Vein endothelial cell (primary cell): ENCODE measurements around the genes PGGHG, IFITM5, DRD4 and PNPLA2.

- CAGE, long polyA plus RNA = no peak
Measured at GRCh38 chr11:282393-283346, 4.5 kb downstream of the NLRP6 start.

GRCh38 chr11:288885-289318, at the start of gene PGGHG:
Gene PGGHG, plus strand, starts transcription at chr11:289126.
- CAGE, long polyA plus RNA = no peak

- CAGE, long polyA plus RNA = no peak
Measured at GRCh38 chr11:299195-299741, at the start of gene IFITM5. Gene IFITM5, minus strand, starts transcription at chr11:299526.

DNA sequence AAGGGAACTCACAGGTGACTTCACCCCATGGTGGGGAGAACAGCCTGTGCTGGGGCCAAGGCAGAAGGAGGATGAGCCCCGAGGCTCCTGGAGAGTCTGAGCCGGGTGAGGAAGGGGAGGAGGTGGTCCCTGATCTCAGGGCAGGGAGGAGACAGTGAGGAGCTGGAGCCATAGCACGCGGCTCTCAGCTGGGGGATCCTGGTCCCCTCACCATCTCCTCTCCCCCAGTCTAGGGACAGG, 1.1 kb downstream of the IFITM2 start:
- CAGE, long polyA plus RNA = no peak

- CAGE, long polyA plus RNA = no peak
Measured at GRCh38 chr11:404280-404917, 10.4 kb downstream of the PKP3 start.

GRCh38 chr11:405384-406245, 9.2 kb downstream of the SIGIRR start:
- CAGE, long polyA plus RNA = no peak

DNA sequence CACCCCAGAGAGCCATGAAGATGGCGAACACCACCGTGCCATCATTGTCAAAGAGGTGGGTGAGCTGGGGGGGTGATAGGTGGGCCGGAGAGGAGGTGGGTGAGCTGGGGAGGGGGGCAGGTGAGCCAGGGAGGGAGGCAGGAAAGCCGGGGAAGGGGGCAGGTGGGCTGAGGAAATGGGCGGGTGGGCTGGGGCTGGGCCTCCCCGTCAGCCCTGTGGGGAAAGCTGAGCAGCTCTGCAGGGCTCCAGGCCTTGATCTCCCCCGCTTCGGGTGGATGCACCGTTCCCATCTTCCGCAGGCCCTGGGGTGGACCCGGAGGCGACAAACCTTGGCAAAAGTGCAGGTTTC, 12.1 kb downstream of the ANO9 start:
- CAGE, long polyA plus RNA = no peak

DNA sequence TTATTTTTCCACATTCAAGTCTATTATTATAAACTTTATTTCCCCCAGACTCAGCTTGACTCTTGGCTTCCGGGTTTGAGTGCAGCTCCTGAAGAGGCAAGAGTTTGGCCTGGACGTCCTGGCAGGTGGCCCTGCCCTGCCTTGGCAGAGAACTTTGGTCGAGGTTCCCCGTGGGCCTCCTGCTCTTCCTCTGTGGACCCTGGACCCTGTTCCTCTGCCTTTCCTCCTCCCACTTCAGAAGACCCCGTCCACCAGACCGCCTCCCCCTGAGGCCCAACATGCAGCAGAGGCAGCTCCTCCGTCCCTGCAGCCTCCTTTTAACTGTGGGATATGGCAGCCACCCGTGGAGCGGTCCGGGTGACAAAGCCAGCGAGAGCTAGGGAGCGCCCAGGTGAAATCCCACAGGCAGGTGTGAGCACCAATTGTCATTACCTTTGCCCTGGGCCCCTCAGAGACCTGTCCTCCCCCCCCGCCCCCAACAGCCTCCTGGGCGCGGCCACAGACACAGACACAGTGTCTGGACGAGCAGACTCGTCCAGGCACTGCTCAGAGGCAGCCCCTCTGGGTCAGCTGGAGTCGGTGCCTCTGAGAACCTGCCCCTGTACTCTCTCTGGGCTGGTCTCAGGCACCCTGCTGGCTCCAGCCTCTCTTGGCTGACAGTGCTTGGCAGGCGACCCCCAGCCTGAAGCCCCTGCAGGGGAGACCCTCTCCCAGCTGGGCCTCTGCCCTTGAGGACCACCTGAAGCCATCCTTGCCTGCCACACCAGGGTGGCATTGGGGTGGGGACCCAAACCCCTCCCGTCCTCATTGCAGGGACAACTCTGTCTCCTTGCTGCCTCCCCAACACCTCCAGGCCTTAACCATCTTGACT, 4.1 kb upstream of the ANO9 start:
- CAGE, long polyA plus RNA = no peak

DNA sequence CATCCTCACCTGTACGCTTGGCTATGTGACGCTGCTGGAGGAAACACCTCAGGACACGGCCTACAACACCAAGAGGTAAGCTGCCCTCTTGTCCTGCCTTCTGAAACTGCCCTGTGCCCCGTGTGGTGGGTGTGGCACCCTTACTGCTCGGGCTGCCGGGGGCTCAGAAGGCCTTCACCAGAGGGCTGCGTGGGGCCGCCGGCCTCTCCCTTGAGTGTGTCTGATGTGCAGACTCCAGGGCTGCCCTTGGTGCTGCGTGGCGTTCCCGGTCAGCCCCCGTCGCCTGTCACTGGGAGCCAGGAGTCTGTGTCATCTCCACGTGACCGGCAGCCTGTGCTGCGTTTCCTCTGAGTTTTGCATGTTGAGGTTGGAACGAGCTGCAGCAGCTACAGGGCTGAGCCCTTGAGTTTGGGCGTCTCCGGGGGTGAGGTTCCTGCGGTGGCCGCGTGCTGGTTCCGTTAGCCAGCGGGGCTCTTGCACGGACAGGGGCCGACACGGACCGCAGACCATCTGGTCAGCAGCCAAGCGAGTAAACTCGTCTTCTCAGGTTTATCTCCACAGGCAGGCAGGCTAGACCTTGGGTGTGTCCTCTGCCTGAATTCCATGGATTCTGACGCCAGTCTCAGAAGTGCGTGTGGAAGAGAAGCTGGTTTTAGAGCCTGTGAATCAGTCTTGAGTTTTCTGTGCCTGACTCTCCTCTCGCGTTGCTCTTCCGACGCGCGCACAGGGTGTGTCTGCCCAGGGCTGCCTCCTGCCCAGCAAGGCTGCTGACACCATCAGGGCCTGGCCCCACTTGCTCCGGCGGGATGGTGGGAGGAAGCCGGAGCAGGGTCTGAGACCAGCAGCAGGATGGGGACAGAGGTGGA, 10.4 kb downstream of the PTDSS2 start:
- CAGE, long polyA plus RNA = no peak

DNA sequence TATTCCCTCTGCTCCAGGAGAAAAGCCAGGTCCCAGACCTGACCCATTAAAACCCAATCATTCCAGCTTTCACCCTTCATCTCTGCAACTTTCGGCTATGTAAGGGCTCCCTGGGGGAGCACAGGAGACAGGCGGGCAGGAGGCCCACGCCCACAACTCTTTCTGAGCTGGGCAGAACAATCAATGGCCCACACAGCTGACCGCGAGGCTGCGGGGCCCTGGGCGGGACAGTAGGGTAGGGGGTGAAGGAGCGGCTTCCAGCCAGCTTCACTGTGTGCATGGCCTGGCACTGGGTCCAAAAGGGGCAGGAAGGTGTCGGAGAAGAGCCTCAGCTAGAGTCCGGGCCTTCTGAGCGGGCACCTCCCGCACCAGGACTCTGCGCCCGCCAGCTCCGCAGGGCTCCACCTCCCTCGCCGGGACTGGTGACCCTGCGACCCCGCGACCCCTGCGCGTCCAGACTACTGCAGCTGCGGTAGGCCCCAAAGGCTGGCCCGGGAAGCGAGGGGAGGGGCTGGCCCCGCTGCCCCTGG, 430 bp downstream of the LMNTD2 start:
- CAGE, long polyA plus RNA = no peak

GRCh38 chr11:636623-637408, at the start of gene DRD4:
Gene DRD4, plus strand, starts transcription at chr11:637269.
- CAGE, long polyA plus RNA = no peak

GRCh38 chr11:688062-688850, 6.8 kb downstream of the DEAF1 start:
- CAGE, long polyA plus RNA = no peak

DNA sequence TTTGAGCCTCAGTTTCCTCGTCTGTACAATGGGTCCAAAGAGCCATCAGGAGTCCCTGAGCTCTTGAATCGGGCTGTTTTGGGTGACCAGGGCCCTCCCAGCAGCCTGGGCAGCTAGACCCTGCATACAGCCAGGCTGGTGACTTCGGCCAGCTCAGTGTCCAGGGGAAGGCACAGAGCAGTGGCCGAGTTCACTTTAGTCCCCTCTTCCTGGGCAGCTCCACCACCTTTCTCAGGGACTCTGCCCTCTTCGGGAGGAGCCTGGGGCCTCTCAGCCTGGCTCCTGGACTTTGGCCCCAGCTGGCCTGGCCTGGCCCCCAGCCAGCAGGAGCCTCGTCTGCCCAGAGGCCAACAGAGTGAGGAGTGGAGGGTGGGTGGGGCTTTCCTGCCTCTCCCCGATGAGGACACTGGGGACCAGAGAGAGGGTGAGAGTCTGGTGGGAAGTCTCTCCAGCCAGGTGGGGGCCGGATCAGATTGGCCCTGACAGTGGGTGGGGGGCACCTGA, 6.7 kb downstream of the EPS8L2 start:
- CAGE, long polyA plus RNA = no peak

DNA sequence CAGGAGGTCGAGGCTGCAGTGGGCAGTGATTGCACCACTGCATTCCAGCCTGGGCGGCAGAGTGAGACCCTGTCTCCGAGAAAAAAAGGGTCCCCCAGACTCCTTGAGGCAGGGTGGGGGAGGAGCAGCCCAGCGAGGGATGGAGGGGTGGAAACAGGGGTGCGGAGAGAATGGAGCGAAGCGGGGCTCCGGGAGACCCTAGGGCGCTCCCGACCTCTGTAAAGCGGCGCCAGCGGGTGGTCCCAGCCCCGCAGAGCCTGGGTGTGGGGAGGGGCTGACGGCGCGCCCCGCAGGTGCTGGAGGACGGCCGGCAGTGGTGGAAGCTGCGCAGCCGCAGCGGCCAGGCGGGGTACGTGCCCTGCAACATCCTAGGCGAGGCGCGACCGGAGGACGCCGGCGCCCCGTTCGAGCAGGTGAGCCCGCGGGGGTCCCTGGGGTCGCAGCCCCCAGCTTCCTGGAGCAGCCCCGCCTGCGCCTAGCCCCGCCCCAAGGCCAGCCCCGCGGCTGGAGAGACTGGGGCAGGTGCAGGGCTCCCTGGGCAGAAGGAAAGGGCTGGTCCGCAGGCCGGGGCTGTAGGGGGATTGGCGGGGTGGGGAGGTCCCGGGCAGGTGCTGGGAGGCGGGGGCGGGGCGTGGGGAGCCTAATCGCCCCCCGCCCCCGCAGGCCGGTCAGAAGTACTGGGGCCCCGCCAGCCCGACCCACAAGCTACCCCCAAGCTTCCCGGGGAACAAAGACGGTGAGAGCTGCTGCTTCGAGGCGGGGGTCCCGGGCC, 19.6 kb downstream of the EPS8L2 start:
- CAGE, long polyA plus RNA = no peak

DNA sequence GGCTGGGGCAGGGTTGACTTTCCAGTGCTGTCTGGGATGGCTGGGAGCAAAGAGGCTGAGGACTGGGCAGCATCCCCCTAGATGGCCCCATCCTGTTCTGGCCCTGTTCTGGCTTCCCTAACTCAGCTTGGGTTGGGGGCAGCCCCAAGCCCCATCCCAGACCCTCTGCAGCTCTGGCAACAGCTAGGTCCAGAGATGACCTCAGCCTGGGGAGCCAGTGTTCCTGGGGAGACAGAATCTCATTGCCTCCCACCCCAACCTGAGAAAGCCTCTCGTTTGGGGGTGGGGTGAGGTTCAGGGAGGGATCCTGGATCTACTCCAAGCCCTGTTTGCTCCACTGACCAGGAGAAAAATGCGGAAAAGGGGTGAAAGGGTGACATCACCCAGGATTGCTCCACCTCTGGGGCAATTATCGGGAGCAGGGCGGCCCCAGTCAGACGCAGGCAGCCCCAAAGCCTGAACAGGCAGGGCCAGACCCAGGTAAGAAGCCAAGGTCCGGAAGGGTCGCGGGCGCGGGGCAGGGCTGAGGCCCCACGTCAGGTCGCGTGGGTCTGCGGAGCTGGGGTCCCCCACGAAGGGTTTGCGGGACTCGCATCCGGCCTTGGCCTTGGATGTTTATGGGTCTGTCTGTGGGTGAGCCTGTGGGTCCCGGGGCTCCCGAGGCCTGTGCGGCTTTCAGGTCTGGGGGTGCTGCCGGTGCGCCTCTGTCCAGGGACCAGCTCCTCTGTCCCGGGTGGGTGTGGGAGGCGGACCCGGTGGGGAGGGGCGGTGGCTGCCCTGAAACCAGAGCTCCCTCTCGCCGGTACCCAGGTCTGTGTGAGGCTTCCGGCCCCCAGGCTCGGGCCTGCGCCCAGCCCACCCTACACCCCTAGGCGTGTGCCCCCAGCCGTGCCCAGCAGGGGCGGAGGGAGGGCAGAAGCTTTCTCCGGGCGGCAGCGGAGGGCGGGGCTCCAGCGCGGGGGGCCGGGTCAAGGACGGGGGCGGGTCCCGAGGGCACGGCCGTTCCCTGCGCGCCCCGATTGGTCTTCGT, at the start of gene PNPLA2:
PNPLA2 (plus strand) TSS at position 436 of the 1,030 bp plus-strand sequence.
- CAGE, long polyA plus RNA = no peak

DNA sequence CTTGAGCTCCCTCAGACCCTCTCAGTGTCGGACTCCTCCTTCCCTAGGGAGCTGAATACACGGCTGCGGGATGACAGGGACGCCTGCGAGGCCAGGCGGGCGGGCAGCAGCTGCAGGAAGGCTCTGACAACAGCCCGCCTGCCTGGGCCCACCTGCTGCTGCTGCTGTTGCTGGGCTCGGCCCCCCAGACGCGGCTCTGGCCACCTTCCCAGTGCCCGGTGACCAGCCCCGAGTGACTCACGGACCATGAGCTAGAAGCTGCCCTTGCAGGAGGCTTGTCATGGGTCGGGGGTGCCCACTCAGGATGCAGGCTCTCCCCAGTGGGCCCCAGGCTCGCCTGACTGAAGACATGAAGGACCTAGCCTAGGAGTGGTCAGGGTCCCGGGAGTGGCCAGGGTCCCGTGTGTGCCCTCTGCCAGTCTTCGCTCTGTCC, 1.2 kb upstream of the CD151 start:
- CAGE, long polyA plus RNA = no peak

DNA sequence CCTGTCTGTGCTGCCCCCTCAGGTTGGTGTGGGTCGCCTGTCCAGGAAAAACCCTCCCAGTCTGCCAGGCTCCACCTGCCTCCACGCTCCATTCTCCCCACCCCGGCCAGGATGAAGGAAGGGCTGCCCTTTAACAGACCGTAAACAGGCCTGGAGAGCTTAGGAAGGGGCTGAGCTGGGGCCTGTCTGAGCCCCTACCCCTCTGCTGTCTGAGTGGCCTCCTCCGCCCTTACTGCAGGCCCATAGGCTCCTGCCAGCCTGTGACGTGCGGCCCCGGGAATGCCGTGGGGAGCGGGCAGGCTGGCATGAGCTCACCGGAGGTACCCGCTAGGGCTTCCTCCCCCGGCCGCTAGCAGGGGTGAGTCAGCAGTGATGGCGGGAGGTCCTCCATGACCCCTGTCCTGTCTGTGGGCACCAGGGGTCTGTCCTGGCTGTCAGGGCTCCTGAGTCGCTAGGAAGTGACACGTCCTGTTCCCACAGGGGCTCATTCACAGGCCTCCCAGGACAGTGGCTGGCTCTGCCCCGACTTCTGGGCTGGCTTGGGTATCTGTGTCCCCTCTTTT, 2.1 kb downstream of the CD151 start:
- CAGE, long polyA plus RNA = no peak

- CAGE, long polyA plus RNA = no peak
Measured at GRCh38 chr11:868870-869197, 26.2 kb downstream of the TSPAN4 start.

DNA sequence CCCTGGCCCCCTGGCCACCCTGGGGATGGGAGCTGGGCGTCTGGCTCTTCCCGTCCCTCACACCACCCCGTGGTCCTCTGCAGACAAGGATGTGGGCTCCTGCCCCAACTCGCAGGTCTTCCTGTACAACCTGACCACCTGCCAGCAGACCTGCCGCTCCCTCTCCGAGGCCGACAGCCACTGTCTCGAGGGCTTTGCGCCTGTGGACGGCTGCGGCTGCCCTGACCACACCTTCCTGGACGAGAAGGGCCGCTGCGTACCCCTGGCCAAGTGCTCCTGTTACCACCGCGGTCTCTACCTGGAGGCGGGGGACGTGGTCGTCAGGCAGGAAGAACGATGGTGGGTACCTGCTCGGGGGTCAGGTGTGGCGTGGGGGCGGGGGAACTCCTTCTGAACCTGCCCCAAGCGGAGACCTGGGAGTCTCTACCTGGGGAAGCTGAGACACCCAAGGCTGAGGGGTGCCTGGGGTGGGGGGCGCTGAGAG, 48.5 kb upstream of the MUC6 start:
- CAGE, long polyA plus RNA = no peak

DNA sequence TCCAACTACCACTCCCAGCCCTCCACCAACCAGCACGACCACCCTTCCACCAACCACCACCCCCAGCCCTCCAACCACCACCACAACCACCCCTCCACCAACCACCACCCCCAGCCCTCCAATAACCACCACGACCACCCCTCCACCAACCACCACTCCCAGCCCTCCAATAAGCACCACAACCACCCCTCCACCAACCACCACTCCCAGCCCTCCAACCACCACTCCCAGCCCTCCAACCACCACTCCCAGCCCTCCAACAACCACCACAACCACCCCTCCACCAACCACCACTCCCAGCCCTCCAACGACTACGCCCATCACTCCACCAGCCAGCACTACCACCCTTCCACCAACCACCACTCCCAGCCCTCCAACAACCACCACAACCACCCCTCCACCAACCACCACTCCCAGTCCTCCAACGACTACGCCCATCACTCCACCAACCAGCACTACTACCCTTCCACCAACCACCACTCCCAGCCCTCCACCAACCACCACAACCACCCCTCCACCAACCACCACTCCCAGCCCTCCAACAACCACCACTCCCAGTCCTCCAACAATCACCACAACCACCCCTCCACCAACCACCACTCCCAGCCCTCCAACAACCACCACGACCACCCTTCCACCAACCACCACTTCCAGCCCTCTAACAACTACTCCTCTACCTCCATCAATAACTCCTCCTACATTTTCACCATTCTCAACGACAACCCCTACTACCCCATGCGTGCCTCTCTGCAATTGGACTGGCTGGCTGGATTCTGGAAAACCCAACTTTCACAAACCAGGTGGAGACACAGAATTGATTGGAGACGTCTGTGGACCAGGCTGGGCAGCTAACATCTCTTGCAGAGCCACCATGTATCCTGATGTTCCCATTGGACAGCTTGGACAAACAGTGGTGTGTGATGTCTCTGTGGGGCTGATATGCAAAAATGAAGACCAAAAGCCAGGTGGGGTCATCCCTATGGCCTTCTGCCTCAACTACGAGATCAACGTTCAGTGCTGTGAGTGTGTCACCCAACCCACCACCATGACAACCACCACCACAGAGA, 58.3 kb upstream of the MUC6 start:
- CAGE, long polyA plus RNA = no peak